Cardiac muscle cell (in vitro differentiated cells and primary cell): ENCODE measurements around the genes UCP3 and TPBGL.

DNA sequence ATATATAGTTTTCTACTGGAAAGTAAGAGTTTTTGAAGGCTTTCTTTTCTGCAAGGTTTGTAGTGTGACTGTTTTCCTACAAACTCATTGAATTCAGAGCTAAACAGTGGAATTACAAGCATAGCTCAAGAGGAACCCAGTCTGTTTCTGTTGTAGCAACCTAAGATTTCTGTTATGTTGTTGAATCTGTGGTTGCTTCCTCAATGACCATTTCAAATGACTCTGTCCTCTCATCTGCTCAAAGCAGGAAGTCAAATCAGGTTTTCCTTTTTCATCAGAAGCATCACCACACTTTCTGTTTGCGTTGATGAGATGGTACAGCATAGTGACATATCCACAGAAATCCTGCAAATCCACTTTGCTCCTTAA, 12.5 kb upstream of the UCP2 start:
- RAMPAGE, long total RNA = no peak
- RRBS = no CpG with 5 or more reads among the region's 1 CpG

- RAMPAGE, long total RNA = no peak
- RRBS = no CpG with 5 or more reads among the region's 3 CpGs
Measured at GRCh38 chr11:73995663-73996417, 13.0 kb downstream of the UCP3 start.

DNA sequence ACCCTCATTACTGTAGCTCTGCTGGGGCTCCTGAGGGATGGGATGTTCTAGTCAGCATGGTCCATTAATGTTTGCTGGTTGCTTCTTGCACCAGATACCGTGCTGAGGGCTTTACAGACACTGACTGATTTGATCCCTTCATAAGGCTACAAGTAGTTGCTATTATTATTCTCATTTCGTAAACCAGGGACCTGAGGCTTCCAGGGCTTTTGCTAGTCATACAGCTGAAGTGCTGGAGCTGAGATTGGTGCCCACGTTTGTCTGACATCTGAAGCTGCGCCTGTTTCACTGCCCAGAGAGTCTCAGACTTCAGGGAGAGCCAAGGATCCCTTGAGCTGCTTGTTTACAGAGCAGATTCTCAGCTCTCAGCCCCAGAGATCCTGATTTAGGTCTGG, 948 bp downstream of the UCP3 start:
- RAMPAGE, long total RNA = no peak
- RRBS = no CpG with 5 or more reads among the region's 4 CpGs

DNA sequence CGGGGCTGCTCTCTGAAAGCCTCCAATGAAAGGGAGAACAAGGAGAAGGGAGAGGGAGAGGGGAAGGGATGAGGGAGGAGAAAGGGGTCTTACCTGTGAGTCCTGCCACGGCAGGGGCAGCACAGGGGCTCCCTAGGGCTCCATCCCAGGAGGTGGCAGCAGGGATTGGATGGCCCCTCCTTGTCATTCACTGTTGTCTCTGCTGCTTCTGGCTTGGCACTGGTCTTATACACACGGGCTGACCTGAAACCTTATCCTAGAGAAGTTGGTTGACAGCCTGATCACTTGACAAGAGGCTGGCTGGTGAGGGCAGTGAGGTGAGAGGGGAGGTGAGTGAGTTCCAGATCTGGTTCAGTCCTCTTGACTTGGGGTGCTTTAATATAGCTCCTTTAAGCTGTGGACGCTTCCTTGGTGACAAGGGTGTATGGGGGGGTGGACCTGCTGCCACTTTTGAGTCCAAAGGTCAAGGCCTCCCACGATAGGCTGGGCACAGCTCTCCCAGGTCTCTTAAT, at the start of gene UCP3:
TSS of gene UCP3 (minus strand) at position 201 of the 512 bp plus-strand sequence.
- RAMPAGE, long total RNA = no peak
- RRBS = no CpG with 5 or more reads among the region's 5 CpGs

- RAMPAGE, long total RNA = no peak
- RRBS = no CpG with 5 or more reads among the region's 8 CpGs
Measured at GRCh38 chr11:74030537-74031414, 21.9 kb upstream of the UCP3 start.

GRCh38 chr11:74069047-74069658, 60.3 kb upstream of the UCP3 start:
- RAMPAGE, long total RNA = no peak
- RRBS = no CpG with 5 or more reads among the region's 5 CpGs

DNA sequence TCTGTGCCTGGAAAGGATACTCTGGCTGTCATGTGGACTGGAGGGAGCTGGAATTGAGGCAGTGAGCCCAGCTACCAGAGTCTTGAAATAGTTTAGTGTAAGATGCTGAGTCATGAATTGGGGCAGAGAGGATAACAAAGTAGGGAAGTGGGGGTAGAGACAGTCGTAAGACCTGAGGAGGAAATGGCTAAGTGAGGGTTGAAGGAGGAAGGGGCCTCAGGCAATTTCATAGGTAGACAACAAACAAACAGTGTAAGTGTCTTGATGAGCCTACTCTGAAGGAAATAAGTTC, 6.6 kb downstream of the KCNE3 start:
- RAMPAGE, long total RNA = no peak
- RRBS = no CpG with 5 or more reads among the region's 1 CpG

- RAMPAGE, long total RNA = no peak
- RRBS = no CpG with 5 or more reads among the region's 12 CpGs
Measured at GRCh38 chr11:74720840-74721379, 10.3 kb downstream of the CHRDL2 start.

DNA sequence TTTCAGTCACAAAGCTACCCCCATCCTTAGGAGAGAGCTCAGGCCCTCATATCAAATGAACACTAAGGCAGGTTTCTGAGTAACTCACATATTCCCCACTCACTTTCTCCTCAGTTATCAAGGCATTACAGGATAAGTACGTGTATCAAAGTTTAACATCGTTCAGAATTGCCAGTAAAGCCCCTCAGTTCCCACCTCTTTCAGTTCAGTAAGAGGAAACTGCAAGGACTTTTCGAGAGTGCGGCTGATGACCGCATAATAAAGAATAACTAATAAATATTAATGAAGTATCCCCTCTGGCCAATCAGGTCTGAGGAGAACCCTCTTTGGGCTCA, 246 bp upstream of the RNF169 start:
- RAMPAGE, long total RNA = no peak
- RRBS = no CpG with 5 or more reads among the region's 5 CpGs

DNA sequence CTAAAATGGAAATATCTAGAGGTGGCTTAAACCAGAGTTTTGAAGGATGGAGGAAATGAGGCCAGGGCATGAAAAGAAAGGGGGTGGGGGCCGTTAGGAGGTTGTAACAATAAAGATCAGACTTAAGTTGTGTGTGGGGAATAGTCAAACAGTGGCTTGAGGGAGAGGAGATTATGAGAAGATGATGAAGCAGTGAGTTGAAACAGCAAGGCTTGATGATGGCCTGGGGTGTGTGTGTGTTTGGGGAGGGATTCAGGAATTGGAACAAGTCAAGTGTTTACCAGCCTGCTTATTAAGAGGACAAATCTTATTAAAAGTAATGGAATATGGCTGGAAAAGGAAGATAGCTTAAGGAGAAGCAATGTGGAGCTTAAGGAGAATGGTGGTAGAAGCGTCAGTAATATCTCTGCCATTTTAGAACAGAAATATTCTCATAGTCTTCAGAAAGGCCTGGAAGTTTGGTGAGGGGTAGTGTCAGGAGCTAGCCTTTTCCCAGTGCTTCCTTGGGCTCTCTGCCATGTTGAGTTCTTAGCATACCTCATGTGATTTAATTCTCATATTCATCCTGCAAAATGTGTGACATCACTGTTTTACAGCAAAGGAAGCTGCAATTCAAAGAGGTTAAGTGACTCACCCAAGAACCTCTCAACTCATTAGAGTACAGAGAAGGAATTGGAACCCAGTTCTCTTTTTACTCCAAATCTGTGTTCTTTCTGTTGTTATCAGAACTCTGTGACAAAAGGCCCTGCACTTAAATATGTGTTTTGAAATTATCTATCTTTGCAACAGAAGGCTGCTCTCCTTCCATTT, 71.9 kb downstream of the RNF169 start:
- RAMPAGE, long total RNA = no peak
- RRBS = no CpG with 5 or more reads among the region's 2 CpGs

DNA sequence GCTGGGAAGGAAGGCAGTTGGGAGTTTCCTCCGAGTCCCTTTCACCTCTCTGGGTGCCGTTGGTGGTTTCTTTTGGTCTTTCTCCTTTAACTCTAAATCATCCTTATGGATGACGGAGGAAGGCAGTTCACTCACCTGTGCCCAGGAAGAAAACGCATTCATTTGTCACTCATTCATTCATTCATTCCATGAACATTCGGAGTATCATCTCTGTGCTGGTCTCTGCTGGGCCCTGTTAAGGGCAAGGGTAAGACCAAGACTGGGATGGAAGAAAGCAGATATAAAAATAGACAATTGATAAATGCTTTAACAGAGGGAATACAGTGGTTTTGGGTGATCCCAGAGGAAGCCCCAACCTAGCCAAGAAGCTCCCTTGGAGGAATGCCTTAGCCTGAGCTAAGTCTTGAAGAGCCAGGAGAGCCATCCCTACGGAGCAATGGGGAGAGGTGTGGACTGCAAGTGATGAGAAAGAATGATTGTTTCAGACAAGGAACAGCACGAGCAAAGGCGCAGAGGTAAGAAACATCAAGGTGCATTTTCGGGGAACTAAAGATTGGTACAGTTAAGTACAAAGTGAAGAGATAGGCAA, 96.6 kb downstream of the RNF169 start:
- RAMPAGE, long total RNA = no peak
- RRBS = no CpG with 5 or more reads among the region's 9 CpGs

- RAMPAGE, long total RNA = no peak
- RRBS = no CpG with 5 or more reads among the region's 4 CpGs
Measured at GRCh38 chr11:74909396-74909924, 39.4 kb downstream of the XRRA1 start.

DNA sequence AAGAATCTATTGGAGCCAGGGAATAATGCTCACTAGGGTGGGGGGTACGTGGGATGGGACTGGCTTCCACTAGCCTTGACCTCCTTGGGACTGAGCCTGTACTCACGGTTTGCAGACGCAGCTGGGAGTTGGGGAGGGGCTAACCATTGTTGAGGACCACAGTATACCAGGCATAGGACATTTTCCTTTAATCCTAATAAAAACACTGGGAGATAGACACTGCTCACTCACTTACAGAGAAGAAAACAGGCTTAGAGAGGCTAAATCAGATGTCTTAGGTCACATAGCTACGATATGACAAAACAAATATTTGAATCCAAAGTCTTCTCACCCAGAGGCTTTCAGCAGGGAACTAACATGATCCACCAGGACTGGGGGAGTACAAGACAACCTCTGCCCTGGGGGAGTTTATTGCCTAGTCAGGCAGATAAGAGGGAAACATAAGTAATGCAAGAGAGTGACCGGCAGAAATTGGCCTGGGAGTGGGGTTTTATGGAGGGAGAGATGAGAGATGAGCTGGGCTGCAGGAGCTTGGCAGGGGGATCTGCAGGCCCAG, 5.1 kb downstream of the SLCO2B1 start:
- RAMPAGE, long total RNA = no peak
- RRBS = no CpG with 5 or more reads among the region's 5 CpGs

GRCh38 chr11:75188598-75189040, 37.7 kb downstream of the SLCO2B1 start:
- RAMPAGE, long total RNA = no peak
- RRBS = no CpG with 5 or more reads among the region's 3 CpGs

GRCh38 chr11:75195089-75196023, 44.4 kb downstream of the SLCO2B1 start:
- RAMPAGE, long total RNA = no peak
- RRBS = no CpG with 5 or more reads among the region's 7 CpGs

GRCh38 chr11:75240353-75240898, at the start of gene TPBGL:
TSS of gene TPBGL (plus strand) at chr11:75240774.
- RAMPAGE, long total RNA = no peak
- RRBS = 4% methylated on average over 11 of the region's 41 CpGs

DNA sequence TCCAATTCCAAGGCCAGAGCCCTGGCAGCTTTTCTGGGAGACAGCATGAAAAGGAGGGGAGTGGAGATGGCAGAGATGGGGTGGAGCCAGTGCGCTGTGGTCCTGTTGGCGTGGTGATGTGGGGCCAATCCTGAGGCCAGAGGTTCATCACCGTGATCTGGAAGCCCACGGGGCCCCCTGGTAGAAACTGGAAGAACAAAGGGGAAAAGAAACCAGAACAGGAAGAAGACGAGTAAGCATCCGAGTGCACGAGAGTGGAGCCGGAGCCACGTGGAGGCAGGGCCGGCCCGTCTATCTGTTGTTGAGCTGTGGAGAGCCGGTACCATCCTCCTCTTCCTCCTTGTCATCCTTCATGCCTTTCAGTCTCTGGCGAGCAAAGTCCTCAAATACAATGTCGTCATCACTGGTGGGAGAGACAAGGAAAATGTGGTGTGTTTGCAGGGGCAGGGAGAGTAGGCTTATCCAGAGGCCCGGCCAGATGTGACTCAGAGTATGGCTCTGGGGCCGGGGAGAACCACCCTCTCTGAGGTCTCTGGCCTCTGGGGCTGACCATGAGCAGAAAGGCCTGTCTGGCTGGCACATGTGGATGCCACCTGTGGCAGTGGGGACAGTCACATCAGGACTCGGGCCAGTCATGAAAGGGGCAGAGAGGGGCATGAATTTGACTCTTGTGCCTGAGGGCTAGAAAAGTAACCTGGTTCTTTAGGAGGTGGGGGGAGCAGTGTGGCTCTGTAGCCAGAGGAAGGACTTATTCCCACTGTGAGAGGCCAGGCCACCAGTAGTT, 25.5 kb downstream of the TPBGL start:
- RAMPAGE, long total RNA = no peak
- RRBS = 83% methylated on average over 1 of the region's 17 CpGs

- RAMPAGE, long total RNA = no peak
- RRBS = 10% methylated on average over 6 of the region's 25 CpGs
Measured at GRCh38 chr11:75311269-75312534, 39.8 kb downstream of the ARRB1 start.

GRCh38 chr11:75323469-75324042, 27.9 kb downstream of the ARRB1 start:
- RAMPAGE, long total RNA = no peak
- RRBS = no CpG with 5 or more reads among the region's 11 CpGs

DNA sequence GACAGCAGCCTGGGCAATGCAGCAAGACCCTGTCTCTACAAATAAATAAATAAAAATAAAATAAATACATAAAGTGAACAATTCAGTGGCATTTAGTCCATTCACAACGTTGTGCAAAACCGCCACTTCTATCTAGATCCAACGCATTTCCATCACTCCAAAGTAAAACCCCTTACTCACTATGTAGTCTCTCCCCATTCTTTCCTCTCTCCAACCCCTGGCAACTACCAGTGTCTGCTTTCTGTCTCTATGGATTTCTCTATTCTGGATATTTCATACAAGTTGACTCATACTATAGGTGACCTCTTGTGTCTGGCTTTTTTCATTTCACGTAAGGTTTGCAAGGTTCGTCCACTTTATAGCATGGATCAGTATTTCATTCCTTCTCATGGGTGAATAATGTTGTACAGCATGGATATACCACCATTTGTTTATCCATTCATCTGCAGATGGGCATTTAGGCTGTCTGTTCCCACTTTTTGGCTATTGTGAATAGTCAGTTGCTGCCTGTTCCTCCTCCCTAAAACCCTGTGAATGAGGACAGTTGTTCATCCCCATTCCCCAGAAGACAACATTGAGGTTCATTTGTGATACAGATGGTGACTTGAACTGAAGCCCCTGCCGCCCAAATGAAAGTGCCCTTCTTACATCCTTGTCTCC, 23.4 kb downstream of the ARRB1 start:
- RAMPAGE, long total RNA = no peak
- RRBS = no CpG with 5 or more reads among the region's 6 CpGs